Mesangial cell (primary cell): Measurements from ENCODE around the gene GPNMB.

DNA sequence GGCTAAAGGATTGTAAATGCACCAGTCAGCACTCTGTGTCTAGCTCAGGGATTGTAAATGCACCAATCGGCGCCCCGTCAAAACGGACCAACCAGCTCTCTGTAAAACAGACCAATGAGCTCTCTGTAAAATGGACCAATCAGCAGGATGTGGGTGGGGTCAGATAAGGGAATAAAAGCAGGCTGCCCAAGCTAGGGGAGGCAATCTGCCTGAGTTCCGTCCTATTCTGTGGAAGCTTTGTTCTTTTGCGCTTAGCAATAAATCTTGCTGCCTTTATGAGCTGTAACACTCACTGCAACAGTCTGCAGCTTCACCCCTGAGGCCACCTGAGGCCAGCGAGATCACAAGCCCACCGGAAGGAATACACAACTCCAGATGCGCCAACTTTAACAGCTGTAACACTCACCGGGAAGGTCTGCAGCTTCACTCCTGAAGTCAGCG, 145.4 kb upstream of the CDCA7L start:
- RAMPAGE, long total RNA, result no peak

DNA sequence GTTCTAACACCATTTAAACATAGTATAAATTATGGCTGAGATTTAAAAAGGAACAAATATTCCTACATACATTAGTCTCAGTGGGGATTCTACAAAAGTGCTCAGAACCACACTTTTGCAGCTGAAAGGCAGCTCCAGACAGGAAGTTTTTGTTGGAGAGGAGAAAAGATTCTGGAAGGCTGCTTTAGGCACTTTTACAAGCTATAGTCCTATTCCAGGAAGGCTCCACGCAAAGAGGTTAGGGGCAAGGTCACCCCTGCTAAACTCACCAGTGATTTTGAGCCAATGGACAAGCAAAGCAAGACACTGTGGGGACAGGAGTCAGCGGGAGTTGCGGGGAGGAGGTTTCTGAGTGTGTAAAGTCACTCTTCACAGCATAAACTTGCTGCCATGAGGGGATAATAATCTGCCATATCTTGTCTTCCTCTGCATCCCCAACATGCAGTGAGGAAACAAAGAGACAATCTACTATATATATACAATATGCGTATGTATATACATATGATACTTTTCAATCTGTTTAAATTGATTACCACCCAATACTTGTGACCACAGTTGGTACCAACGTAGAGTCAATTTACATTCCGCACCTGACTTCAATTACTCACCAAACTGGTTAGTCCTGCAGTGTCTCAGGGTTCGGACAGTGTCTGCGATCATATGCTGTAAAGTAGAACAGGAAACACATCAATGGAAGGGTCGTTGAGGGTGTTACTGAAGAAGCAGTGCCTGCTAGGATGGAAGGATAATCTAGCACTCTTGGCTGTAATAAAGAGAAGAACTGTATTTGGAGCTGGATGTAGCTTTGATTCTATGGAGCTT, 179.5 kb upstream of the CDCA7L start:
- RAMPAGE, long total RNA, result no peak

- RAMPAGE, long total RNA, result no peak
Measured at GRCh38 chr7:22153241-22153976, 203.5 kb downstream of the RAPGEF5 start.

GRCh38 chr7:22207816-22208385, 149.1 kb downstream of the RAPGEF5 start:
- RAMPAGE, long total RNA, result no peak

DNA sequence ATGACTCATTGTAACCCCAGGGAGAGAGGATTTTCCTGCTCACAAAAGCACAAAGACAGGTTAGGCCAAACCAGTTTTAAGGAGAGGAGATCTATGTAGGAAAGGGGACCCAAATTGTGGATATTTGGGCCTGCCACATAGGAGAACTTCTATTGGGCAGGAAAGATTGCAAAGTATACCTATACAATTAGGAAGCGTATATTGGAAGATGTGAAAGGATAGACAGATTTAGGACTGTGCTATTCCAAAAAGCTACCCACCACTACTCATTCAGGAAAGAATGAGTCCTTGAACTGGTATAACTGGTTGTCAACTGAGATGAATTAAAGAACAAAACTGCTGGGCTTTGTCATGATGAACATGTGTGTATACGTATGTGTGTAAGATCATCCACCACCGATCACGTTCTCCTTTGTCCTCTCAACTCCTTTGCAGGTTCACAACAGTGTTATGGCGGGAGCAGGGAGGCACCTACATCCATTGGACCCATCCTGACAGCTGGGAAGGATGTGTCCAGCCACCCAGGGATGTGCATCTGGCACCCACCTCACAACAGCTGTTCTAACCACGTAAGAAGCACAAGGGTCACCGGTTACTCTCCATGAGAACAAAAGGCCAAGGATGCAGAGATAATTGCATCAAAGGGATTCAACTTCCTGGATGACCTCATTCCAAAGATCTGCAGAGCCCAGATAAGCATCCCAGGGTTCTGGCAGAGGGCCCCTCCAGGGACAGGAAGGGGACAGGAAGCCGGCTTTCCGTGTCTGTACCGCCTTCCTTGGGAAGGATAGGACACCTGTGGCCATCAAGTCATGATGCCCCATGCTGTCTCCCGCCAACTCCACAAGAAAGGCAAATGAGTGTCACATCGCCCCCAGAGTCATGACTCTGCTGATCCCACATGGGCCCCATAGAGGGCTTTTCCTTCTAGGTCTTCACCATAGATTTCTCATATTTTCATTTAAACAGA, 66.2 kb downstream of the STEAP1B start:
- RAMPAGE, long total RNA, result no peak

DNA sequence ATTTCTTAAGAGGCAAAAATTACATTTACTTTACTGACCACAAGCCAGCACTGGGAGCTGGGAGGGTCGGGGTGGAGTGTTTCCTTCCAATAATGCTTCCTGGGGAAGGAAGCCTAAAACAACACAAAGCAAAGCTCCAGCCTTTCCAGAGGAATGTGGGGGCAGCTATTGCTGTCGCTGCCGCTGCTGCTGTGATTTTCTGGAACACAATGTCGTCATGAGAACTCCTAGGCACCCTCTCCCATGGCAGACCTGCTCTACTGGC, 89.8 kb upstream of the STEAP1B start:
- RAMPAGE, long total RNA, result no peak

DNA sequence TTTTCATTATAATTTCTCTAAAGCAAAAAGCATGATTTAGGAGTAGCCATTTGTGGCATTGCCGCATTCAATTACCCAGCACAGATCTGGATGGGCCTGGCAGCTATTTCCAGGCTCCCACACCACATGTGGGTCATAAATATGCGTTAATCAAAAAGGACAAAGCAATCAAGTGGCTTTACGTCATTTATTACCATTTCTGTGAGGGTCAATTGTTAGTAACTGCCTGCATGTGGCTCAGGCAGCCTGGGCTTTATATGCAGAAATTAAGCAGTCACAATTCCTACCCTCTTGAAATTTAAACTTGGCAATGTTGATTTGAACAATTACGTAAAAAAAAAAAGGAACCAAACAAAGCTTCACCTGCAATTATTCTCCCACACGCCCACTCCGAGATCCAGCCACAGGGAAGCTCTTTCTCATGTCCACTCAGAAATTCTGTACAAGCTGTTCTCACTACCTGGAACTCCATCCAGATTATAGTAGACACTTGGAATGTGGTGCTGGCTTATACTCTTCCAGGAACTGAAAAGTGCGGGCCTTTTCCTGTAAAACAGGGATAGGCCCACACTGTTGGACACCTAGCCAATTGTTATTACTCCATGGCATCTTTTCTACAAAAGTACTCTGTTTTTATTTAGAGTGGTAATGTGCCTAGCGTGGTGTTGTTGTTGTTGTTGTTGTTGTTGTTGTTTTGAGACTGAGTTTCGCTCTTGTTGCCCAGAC, 20.2 kb upstream of the TOMM7 start:
- RAMPAGE, long total RNA, result no peak

GRCh38 chr7:22853920-22854616, 31.4 kb upstream of the TOMM7 start:
- RAMPAGE, long total RNA, result no peak

- RAMPAGE, long total RNA, result no peak
Measured at GRCh38 chr7:23246518-23247094, at the start of gene GPNMB. TSS of gene GPNMB (plus strand) at chr7:23246775.

GRCh38 chr7:23310445-23311047, 11.4 kb downstream of the MALSU1 start:
- RAMPAGE, long total RNA, result no peak

GRCh38 chr7:23490018-23490733, 19.9 kb upstream of the IGF2BP3 start:
- RAMPAGE, long total RNA, result start-site peak on the plus strand at chr7:23490540-23490562, 17 reads

DNA sequence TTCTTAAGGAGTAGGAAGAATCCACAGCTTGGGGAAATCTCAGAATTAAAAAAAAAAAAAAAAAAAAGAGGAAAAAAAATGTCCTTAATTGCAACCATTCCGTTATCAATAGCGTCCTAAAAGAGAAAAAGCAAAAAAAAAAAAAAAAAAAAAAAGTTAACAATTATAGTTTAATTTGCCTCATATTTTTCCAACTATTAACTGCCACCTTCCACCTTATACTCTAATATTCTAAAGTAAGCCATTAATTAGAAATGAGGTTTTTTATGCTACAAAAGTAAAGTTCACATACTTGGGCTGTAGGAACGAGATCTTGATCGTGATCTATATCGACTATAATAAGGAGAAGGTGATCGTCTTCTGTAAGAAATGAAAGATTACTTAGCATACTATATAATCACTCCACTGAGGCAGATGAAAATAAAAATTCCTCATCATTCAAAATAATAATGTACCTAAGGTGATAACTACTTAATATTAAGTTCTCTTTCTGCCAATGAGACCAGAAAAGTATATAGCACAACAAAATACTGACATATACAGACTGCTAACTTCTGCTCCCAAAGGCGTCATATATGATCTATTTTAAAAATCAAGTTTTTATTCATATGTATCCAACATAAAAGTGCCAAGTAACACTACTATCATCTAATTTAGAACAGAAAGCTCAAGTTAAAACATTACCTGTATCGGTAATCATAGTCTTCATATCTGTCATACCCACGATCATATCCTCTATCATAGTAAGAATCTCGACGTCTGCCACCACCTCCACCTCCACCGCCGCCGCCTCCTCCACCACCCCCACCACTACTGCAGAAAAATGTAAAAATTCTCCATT, 26.1 kb downstream of the TRA2A start:
- RAMPAGE, long total RNA, result no peak

- RAMPAGE, long total RNA, result no peak
Measured at GRCh38 chr7:24719022-24719351, 38.3 kb downstream of the GSDME start.

DNA sequence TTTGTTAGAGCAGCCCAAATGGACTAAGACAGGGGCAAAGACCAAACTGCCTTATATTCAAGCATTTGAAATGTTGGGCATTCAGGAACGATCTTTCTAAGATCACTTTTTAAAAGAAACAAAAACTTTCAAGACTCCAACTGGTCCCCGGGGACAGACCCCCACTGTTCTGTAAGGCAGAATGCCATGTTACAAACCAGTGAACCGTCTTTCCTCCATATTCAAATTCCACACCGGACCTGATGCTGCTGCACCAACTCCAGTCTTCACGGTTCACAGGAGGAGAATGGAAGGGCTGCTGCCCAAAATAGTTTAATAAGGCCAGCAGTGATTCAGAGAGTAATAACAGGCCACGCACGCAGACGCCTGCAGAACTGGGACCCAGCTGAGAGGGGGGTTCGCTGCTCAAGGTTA, 47.2 kb downstream of the OSBPL3 start:
- RAMPAGE, long total RNA, result no peak

DNA sequence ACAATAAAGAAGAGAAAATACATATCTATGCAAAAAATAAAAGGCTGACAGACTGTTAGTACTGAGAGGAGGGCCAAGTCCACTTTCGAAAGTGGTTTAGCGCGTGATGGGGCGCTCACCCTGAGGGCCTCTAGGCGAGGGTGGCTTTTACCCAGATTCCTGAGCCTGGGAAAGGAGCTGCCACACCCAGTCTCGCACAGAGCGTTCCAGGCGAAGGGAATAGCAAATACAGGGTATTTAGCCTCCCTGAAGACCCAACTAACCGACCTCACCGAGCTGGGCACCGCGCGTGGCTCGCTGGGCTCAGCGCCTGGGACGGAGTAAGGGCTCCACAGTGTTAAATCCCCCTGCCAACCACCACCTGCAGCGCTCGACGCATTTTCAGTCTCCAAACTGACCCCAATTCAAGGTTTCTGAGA, 1.2 kb upstream of the OSBPL3 start:
- RAMPAGE, long total RNA, result no peak

DNA sequence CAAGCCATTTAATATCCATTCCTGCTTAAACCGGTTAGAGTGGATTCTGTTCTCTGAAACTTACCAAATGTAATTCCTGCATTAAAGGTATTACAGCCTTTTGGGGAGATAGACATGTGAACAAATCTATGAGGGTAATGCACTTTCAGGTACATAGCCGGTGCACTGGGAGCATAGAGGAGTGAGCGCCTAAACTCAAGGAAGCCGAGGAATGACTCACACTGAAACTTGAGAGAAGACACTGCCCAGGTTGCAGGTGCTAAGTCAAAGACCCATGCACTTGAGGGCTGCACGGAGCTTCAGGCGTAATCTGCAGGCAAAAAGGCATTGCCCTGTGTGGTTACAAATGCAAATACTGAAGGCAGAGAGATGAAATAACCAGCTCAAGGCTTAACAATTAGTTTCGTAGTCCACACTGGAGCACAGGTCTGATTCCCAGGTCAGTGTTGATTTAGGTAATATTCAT, 51.0 kb upstream of the OSBPL3 start:
- RAMPAGE, long total RNA, result no peak

DNA sequence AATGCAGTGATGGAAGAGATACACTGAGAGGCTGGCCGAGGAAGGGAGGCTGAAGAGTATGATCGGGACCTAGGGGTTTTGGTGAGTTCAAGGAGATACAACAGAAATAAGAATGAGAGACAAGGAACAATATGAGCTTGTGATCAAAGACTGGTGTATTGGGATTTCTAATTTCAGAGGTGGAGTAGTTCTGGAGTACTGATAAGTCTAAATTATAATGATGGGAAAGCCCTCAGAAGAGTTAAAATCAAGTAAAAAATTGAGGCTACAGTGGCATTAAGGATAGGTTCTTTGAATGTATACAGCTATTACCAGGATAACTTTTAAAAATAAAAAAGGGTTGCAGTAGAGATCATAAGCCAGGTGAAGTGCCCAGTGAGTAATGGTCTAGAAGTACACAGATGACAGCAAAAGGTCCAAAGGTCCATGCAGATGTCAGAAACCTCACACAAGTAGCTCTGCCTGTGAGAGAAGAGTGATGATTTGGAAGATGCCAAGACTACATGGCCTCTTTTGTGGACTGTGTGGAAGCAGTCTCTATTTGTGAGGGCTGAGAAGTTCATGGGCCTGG, 8.0 kb downstream of the CYCS start:
- RAMPAGE, long total RNA, result no peak

GRCh38 chr7:25314636-25315244, 86.5 kb upstream of the NPVF start:
- RAMPAGE, long total RNA, result no peak

- RAMPAGE, long total RNA, result no peak
Measured at GRCh38 chr7:25951791-25952414, 200.1 kb upstream of the NFE2L3 start.

GRCh38 chr7:25952415-25953225, 199.4 kb upstream of the NFE2L3 start:
- RAMPAGE, long total RNA, result no peak